NALM6 (cell line): ENCODE measurements around the genes AFAP1L1 and CSNK1A1.

GRCh38 chr5:148967786-148968298, 95.0 kb downstream of the SH3TC2 start:
- PRO-cap = no peak

GRCh38 chr5:148984218-148984656, 78.6 kb downstream of the SH3TC2 start:
- PRO-cap = no peak

DNA sequence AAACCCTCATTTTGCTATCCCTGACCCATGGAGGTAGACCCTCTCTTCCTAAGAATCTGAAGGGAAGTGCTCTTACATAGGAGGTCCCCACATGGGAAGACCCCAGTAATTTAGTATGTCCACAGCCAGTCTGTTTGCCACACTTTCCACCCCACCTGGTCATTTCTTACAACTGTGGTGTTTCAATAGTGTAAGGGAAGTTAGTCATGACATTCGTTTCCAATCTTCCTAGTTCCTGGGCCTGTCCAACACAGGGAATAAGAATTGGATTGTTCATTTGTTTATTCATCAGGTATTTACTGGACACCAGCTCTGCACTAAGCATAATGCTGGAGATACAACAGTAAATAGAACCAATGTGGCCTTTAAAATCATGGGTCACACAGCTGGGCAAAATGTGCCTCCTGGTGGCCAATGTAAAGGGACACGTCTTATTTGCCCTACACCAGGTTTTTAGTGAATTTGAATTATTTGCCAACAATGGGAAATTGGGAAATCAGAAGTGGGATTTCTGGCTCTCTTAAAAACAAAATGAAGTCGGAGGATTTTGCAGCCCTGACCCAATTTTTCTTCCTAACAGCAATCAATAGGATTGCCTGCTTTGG, 10.4 kb downstream of the ABLIM3 start:
- PRO-cap = no peak

- PRO-cap = no peak
Measured at GRCh38 chr5:149271276-149271450, 496 bp upstream of the AFAP1L1 start.

DNA sequence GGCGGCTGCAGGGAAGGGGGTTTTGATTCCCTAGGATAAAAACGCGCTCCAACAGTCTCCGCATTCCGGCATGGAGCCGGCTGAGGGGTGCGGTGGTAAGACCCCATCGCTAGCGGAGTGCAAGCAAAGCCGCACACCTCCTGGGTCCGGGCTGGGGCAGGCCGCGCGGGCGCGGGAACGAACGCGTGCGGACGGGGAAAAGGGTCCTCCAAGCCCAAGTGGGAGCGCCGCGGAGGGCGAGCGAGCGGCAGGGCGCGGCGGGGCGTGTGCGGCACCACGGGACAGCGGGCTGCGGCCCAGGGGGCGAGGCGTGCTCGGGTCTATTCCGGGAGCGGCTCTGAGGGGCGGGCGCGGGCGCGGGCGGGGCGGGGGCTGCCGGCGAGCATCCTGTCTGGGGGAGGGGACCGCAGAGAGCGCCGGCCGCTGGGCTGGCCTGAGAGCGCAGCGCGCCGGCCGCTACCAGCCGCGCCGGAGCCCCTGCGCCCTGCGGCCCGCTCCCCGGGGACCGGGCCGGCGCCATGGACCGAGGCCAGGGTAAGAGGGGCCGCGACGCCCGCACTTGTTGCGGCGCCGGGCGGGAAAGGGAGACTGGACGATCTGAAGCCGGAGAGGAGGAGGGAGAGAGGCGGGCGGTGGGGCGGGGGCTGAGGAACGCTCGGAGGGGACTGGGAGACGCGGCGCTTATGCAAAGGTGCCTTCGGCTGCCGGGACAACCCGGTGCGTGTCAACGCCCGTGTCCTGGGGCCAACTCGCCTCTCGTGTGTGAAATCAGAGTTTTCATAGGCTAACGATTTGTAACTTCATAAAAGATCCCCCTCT, at the start of gene AFAP1L1:
Gene AFAP1L1 (plus strand): TSS at position 409 of the 819 bp plus-strand sequence.
- PRO-cap = no peak

GRCh38 chr5:149273800-149274287, 2.2 kb downstream of the AFAP1L1 start:
- PRO-cap = no peak

DNA sequence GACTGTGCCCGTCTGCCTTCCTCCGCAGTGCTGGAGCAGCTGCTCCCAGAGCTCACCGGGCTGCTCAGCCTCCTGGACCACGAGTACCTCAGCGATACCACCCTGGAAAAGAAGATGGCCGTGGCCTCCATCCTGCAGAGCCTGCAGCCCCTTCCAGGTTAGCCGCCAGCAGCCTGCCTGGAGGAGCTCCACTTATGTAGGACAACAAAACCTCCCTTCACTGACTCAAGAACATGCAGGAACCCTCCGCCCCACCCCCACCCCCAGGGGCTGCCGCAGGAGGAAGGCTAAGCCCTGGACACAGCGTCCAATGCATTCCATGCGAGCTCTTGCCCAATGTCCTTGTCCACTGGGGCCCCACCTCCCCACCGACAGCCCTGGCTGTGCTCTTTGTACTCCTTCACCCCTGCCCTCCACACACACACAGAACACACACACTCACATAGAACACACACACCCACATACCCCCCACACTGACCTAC, 27.9 kb downstream of the AFAP1L1 start:
- PRO-cap = no peak

GRCh38 chr5:149405157-149406180, 26.4 kb upstream of the IL17B start:
- PRO-cap = no peak

DNA sequence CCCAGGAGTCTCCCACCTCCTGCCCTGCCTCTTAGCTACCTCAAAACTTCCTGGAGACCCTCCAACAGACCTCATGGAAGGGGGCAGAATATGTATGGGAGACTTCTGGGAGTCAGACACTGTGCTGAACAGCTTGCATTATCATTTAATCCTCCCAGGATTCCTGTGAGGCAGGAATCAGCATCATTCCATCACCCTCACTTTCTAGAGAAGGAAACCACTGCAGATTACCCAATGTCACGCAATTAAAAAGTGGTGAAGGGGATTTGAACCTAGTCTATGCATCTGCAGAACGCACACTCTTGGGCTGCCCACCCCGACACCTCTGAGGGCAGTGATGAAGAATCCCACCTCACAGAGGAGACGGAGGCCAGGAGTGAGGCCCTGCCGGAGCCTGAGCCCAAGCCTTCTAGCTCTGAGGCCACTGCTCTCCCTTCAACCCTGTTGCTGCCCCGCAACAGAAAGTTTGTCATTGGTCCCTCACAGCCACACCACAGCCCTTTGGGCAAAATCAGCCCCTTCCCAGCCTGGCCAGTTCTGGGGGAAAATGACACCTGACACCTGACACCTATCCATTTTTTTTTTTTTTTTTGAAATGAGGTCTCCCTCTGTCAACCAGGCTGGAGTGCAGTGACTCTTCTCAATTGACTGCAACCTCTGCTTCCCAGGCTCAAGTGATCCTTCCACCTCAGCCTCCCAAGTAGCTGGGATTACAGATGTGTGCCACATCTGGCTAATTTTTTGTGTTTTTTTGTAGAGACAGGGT, 30.4 kb upstream of the IL17B start:
- PRO-cap = no peak

GRCh38 chr5:149551260-149552065, at the start of gene CSNK1A1:
CSNK1A1 (minus strand) TSS chr5:149551439.
- PRO-cap = bidirectional peak, plus-strand start at chr5:149551625, minus-strand start at chr5:149551391; bidirectional peak, plus-strand start at chr5:149551915, minus-strand start at chr5:149551873

- PRO-cap = no peak
Measured at GRCh38 chr5:149621488-149622101, 40.3 kb downstream of the ARHGEF37 start.

- PRO-cap = no peak
Measured at GRCh38 chr5:149626977-149627742, 45.9 kb downstream of the ARHGEF37 start.

DNA sequence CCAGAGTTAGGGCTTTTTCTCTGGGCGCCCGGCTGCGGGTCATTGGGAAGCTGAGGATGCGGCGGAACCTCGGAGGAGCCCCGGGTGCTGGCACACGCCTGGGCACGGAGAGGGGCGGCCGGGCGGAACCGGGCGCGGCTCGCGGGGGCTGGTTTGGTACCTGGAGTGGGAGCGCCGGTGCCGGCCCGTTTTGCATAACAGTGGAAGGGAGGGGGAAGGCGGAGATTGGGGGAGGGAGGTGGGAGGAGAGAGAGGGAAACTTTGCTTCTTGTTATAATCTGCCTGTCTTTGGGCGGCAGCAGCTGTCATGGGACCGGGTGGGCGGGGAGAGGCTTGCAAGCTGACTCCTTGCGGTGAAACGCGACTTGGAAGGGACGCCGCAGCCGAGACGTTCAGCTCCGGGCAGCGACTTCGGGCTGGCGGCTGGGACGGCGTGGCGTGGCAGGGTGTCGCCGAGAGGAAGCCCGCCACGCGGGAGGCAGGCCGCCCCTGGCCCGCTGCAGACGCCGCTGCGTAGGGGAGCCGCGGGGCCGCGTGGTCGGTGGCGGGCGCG, 1.4 kb downstream of the PPARGC1B start:
- PRO-cap = bidirectional peak, plus-strand start at position 408 of the sequence, minus-strand start at position 211 of the sequence

GRCh38 chr5:149773374-149774145, 43.5 kb downstream of the PPARGC1B start:
- PRO-cap = no peak

DNA sequence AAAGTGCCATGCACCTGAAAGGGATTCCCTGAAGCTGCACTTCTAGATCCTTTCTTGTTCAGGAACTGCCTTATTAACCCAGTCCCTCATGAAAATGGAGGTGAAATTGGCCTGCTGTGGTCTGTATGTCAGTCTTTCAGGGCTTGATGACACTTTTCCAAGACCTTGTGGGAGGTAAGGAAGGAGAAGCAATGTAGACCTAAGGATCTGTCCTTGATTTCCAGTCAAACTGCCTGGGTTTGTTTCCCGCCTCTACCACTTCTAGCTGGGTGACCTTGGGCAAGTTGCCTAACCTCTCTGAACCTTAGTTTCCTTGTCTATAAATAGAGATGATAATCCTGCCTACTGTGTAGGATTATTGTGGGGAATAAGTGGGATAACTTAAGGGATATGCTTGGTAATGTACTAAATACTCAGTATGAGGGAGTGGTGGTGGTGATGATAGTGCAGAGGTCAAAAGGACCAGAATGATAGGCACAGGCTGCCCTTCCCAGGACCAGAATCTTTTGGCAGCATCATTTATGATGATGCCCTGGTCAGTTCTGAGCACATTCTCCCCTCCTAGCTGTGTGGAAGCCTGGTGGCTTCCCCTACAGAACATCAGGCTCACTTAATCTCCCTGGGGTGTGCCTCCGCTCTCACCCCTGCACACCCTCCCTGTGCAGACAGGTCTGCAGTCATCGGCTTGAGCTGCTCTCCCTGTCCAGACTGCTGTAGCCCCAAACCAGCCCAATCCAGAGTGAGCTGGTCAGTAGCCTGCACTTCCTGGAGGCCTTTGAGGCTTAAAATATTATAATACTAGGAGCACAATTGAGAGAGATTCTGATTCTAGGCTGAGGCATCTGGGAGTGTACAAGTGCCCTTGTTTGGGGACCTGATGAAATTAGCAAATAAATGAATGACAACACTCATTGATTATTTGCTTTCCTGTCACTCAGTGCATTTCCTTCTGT, 59.9 kb downstream of the PPARGC1B start:
- PRO-cap = no peak

- PRO-cap = no peak
Measured at GRCh38 chr5:149798348-149798912, 68.3 kb downstream of the PPARGC1B start.

GRCh38 chr5:149803508-149804379, 73.6 kb downstream of the PPARGC1B start:
- PRO-cap = no peak

DNA sequence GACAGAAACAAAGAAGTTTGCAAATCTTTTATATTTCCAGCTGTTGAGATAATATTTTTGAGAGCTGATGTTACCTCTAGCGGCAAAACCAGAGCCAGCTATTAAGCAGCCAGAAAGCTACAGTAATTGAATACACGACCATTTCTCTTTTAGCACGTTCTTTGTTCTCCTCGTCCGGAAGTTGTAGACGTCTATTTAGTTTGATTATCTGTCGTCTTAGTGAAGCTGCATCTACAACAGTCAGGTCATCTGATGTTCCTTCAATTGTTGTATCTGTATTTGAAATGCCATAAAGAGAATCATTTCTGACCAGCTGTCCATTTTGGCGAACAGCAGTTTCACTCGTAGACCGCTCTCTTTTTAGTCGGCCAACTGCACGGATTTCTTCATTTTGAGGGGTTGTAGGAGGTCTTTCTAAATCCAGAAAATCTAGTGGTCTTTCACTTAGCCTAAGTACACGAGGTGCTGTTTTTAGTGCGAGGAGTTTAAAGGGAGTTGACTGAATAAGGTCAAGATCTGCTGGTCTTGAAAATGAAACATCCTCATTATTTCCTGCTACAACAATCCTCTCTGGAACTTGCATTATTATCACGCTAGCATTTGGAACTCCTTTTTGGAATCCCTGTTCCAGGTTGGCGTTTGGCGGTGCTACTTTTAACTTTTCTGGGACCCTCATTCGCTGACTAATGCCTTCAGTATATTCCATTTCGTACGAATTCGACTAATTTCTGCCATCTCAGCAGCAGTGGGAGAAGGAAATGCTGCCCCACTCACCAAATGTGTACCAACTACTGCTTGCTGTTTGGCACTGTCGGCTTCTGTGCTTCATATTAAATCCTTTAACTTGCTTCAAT, 12.4 kb downstream of the PDE6A start:
- PRO-cap = no peak

DNA sequence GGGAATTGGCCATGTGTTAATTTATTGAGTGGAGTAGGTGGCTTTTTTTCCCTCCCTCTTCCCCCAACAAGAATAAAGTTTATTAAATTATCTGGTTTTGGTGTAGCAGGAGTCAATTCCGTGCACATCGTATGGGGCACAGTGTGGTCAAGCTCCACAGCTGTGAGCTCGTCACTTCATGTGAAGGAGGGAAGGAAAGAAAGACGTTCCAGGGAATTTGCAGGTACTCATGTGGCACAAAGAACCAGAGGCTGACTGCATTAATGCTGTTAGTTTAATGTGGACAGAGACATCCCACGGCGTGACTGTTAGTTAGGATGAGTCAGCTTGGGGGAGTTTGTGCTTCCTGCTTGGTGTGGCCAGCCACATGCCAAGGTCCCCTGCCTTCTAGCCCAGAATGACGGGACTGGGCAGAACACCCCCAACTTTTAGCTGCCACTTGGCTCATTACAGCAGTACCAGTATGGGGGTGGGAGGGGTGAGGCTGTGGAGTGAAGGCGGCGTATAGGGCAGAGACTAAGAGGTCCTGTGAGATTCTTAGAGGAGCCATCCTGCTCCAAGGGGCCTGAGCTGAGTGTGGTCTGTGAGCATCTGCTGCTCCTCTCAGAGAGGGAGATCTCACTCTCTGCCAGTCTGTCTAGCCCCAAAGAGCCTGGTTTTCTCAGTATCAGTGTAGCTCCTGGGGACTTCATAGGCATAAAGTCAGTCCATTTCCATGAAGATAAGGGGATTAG, 33.1 kb downstream of the CSF1R start:
- PRO-cap = no peak

DNA sequence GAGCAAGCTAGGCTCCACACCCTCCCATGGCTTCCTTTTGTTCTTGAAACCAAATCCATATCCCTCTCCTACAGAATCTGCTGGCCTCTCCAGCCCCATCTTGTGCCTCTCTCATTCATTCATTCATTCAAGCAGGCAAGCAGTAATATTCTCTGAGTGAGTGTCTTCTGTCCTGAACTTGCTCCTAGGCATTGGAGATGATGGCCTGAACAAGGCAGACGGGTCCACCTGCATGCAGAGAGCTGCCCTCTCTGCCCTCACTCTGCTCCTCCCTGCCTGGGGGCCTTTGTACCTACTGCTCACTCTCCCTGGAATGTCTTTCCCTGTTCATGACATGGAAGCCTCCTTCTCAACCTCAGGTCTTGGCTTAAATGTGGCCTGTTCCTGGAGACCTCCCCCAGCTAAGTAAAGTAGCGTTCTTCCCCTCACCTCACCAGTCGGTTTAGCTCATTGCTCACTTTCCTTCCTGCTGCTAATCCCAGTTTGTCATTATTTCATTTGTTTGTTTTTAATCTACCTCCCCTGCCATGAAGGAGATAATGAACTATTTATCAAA, 6.6 kb downstream of the CDX1 start:
- PRO-cap = no peak